Right ventricle myocardium (tissue), 1 donor: Measurements from ENCODE around the gene HPD.

- PRO-cap, 2 experiments: no peak in any of the 2 experiments
Measured at GRCh38 chr12:120929181-120929734, 25.1 kb upstream of the SPPL3 start.

DNA sequence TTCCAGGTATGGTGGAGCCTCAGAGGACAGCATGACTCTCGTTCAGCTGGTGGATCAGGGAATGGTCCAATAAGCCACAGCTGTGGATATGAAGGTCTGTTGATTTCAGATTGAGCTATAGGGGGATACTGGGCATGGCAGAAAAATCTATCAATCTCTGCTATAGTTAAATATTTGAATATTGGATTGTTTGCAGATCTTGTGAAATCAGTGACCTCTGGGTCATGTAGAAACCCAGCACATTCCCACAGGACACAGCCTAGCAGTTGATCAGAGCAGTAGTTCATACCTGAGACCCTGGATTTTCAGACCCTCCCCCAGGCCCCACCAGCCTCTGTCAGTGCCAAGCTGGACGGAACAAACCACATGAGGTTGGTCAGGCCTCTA lies 15.8 kb upstream of the P2RX7 start:
- PRO-cap, 2 experiments: no peak in any of the 2 experiments

DNA sequence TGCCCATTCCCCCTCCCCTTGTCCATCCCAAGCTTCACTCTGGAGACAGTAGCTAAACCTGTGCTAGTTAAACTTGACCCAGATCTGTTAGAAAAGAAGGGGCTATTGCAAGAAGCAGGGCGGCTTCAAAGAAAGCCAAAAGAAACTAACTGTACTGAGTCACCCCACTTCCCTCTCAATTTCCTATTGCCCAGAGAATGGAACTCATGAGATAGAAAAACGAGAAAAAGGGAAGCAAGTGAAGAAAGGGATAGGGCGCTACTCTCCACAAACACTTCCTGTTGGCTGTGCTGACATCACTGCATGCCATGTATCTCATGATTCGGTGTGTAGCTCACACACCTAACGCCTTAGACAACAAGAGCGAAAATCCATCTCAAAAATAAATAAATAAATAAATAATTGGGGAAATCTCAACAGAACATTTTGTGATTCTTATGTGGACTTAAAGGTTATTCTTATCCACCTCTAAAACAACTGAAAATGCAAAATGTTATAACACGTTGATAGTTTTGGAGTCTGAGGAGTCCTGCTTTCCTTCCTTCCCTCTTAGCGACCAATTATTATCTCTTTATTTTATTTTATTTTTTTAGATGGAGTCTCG lies 13.0 kb upstream of the P2RX4 start:
- PRO-cap, 2 experiments: no peak in any of the 2 experiments

- PRO-cap, 2 experiments: no peak in any of the 2 experiments
Measured at GRCh38 chr12:121388275-121388843, 11.6 kb upstream of the RNF34 start.

- PRO-cap, 2 experiments: no peak in any of the 2 experiments
Measured at GRCh38 chr12:121404808-121405527, 5.0 kb downstream of the RNF34 start.

DNA sequence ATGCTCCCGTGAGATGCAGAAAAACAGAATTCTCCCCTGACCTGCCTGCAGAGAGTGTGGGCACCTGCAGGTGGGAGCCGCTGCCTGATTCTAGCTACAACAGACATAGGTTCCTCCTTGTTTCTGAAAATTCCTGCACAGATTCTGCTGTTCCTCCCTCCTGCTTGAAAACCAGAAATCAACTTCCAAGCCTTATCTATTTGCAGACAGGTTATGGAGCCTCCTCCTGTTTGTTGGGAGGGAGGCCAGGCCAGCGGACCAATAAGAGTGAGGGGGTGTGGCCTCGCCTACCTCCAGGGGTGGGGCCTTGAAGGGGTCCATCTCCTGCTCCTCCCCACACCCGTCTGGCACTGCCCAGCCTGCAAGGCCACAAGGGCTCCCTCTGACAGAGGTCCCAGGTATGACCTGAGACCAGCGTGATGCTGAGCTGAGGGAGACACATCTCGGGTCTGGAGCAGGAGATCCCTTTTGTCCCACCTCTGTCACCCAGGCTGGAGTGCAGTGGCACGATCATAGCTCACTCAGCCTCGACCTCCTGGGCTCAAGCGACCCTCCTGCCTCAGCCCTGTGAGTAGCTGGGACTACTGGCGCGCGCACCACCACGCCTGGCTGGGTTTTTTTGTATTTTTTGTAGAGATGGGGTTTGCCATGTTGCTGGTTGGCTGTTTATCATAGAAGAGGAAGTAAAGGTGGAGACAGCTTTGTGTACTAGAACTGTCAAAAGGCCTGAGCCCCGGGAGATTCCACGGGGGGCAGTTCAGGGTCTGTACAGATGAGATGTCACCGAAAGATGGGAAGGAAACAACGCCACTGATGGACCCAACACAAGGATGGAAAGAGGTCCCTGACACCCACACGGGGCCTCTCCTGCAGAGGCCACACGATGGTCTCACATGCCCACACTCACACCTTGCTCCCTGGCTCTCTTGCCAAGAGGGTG lies 66.9 kb downstream of the KDM2B start:
- PRO-cap, 2 experiments: no peak in any of the 2 experiments

- PRO-cap, 2 experiments: no peak in any of the 2 experiments
Measured at GRCh38 chr12:121522798-121523580, 57.8 kb downstream of the KDM2B start.

DNA sequence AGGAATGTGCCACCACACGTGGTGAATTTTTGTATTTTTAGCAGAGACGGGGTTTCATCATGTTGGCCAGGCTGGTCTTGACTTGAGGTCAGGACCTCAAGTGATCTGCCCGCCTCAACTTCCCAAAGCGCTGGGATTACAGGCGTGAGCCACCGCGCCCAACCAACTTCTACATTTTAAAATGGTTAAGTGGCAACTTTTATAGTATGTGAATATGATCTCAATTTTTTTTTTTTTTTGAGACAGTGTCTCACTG lies 9.5 kb downstream of the KDM2B start:
- PRO-cap, 2 experiments: no peak in any of the 2 experiments

GRCh38 chr12:121672961-121673595 lies 3.6 kb upstream of the MORN3 start:
- PRO-cap, 2 experiments: no peak in any of the 2 experiments

GRCh38 chr12:121765461-121766127 lies 27.9 kb downstream of the RHOF start:
- PRO-cap, 2 experiments: no peak in any of the 2 experiments

DNA sequence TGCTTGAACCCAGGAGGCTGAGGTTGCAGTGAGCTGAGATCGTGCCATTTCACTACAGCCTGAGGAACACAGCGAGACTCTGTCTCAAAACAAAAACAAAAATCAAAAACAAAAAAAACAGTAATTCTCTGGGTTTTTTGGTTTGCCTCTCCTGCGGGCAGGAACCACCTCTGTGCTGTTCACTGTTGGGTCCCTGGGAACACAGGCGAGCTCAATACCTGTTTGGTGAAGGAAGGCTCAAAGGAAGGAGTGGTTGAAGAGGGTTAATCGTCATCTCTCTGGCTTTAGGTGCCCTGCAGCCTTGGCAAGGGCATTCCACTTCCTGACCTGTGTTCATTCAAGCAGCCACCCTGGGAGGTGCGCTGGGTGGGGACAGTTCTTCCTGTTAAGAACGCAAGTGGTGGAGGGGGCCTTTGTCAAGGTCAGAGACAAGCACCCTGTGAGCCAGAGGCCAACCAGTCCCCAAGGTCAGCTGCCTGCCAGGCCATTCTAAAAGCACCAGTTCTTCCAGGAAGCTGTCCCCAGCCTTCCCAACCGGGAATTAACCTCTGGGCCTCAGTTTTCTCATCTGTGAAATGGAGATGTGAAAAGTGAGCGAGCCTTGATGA lies 6.4 kb downstream of the RHOF start:
- PRO-cap, 2 experiments: no peak in any of the 2 experiments

GRCh38 chr12:121812352-121812925 lies 8.6 kb downstream of the SETD1B start:
- PRO-cap, 2 experiments: peak in 2 of 2 experiments; most common plus-strand start chr12:121812657 (in 1); most common minus-strand start chr12:121812507 (in 2)

- PRO-cap, 2 experiments: peak in 2 of 2 experiments; most common plus-strand start chr12:121859145 (in 2); most common minus-strand start chr12:121859004 (in 2)
Measured at GRCh38 chr12:121858763-121859834, at the start of gene HPD. TSS of gene HPD (minus strand) at chr12:121858859.

DNA sequence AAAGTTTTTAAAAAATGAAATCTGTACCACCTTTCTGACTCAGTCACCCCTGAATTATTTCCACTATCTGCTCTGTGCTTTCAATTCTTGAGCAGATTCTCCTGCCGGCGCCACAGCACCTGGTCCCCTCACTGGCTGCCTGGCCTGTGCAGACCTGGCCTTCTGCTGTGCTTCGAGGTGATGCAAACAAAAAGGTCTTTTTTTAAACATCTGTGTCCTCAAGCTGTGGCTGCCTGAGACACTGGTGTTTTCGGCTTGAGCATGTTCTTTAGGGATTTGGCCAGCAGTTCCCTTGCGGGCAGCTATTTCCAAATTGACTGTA lies 13.0 kb upstream of the BCL7A start:
- PRO-cap, 2 experiments: no peak in any of the 2 experiments

GRCh38 chr12:122021679-122021793 lies 148 bp upstream of the BCL7A start:
- PRO-cap, 2 experiments: no peak in any of the 2 experiments

- PRO-cap, 2 experiments: no peak in any of the 2 experiments
Measured at GRCh38 chr12:122087599-122088669, 9.4 kb downstream of the MLXIP start.

GRCh38 chr12:122123173-122123746 lies 44.7 kb downstream of the MLXIP start:
- PRO-cap, 2 experiments: no peak in any of the 2 experiments

DNA sequence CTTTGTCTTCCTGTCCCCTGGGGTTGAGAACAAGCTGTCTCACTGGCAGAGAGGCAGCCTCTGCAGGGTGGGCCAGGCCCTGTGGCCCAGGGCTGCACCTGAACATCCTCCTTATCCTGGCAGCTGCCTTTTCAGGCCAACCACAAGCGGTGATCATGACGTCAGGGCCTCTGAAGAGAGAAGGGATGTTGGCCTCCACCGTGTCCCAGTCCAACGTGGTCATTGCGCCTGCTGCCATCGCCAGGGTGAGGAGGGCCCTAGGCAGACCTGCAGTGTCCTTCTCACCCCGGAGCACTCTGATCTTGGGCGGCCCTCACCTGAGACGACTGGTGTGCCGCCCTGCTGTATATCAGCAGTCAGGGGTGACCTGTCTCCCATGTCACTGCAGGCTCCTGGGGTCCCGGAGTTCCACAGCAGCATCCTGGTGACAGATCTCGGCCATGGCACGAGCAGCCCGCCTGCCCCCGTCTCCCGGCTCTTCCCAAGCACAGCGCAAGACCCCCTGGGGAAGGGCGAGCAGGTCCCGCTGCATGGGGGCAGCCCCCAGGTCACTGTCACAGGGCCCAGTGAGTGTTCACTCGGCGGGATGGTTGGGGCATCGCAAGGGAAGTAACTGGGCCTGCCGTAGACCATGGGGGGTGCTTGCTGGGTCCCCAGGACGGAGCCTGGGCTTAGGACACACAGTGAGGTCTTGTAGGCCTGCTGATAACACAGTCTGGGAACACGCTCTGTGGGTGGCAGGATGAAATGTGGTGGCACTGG lies 38.7 kb downstream of the IL31 start:
- PRO-cap, 2 experiments: no peak in any of the 2 experiments

DNA sequence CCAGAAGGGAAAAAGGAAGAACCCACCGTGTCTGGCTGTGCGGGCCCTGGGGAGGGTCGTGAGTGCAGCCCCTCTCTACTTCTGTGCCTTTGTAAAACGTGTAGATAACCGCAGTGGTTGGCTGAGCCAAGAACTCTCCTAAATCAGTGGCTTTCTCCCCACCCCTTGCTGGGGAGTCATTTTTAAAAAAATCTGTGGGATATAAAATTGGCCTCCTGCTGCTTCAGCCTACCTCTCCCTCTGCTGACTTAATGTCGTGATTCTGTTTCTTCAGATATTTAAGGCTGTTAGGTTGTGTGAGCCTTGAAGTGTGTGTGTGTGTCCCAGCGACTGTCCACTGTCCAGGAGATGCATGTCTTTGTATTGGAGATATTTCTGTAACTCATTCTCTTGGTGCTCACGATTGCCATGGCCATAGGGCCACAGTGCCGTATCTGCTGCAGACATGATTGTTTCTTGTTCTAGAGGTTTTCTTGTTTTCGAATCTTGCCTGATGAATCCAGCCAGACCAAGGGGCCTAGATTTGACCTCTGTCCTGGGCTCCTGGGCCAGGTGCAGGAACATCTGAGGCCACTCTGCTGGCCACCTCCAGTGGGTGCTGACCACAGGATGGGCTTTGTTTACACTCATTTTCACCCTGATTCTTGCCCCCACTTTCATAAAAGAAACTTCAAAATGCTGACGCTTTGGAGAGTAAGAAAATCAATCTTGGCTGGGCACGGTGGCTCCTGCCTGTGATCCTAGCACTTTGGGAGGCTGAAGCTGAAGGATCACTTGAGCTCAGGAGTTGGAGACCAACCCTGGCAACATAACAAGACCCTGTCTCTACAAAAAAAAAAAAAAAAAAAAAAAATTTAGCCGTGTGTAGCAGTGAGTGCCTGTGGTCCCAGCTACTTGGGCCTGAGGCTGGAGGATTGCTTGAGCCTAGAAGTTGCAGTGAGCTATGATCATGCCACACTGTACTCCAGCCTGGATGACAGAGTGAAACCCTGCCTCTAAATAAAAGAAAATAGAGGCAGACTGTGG lies 30.1 kb downstream of the IL31 start:
- PRO-cap, 2 experiments: no peak in any of the 2 experiments

DNA sequence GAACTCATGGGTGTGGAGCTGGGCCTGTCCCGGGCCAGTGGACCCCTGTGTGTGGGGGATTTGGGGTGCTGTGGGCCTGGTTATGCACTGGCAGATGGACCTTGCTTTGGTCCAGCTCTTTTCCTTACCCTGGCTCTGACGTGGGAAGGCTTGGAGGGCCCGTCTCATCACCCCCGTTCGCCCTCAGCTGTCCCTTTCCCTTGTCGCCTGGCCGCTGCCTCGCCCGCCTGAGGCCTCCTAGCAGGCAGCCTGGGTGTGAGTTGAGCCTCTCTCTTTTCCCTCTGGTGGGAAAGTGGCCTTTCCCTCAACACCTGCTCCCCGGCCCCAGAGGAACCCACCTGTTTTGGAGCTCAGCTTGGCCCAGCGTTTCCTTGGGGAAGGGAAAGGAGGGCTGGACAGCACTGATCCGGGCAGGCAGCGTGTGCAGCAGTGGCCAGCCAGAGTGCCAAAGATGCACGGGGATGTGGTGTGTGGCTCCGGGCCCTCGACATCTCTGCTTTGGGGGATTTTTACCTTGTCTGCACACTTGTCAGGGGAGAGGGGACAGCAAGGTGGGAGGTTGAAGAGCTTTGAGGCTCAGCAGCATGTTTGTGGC lies 28.2 kb downstream of the IL31 start:
- PRO-cap, 2 experiments: no peak in any of the 2 experiments